Epidermal melanocyte (primary cell): ENCODE measurements around the genes MT3 and POLR2C.

DNA sequence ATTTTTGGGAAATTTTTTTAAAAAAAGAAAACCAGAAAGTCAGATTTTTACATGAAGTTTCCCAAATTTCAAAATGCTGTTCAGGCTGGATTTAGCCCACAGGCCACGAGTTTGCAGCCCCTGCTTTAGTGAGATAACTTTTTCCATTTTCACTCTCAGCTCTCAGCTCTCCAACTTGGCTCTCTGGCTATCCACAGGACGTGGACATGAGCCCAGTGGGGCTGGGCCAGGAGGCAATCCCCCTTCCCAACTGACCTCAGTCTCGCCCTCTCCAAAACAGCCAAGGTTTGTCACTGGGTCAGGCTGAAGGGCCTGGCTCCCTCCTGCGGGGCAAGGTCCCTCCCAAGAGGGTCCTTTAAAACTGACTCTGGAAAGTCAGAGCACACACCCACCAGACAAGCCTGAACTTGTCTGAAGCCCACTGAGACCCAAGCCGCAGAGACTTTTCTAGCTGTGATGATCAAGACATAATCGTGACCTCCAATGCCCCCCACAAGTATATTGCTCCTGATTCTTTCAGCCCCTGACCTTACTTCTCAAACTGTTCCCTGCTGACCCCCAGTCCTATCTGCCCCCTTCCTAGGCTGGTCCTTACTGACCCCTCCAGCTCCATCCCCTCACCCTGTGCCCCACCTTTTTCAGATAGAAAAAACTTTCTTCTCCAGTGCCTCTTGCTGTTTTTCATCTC is 1.7 kb upstream of the MMP2 start:
- RRBS, result no CpG with 5 or more reads among the region's 6 CpGs

DNA sequence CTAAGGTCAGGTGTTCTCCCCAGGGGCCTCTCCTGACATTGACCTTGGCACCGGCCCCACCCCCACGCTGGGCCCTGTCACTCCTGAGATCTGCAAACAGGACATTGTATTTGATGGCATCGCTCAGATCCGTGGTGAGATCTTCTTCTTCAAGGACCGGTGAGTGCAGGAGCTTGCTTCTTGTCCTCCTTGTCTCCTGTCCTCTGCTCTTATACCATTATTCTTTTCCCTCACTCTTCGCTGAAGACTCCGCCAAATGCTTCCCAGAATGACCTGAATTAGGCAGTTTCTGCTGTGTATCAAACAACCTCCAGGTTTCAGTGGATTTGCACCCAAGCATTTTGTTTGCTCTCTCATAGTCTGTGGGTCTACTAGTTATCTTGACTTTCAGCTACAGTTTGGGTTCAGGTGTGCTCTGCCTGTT is 14.1 kb downstream of the MMP2 start:
- RRBS, result no CpG with 5 or more reads among the region's 7 CpGs

DNA sequence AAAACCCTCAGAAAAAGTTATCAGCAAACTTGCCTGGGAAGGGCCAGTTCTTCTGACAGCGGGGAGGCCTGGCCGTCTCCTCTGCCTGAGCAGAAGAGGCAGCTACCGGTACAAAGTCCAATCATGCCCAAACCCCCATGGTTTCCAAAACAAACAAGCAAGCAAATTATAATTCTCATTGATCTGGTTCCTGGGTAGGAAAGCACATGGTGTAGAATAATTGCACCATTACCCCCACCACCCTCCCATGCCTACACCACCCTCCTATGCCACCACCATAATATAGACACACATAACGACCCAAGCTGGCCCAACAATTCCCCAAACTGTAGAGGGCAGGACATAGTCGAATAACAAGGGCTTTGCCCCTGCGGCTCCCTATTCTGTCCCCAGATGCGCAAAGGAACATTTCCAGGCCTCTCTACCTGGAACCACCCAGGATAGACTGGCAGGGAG is 3.4 kb downstream of the CES5A start:
- RRBS, result no CpG with 5 or more reads among the region's 7 CpGs

GRCh38 chr16:56389003-56389462 is 36.3 kb downstream of the AMFR start:
- RRBS, result no CpG with 5 or more reads among the region's 8 CpGs

DNA sequence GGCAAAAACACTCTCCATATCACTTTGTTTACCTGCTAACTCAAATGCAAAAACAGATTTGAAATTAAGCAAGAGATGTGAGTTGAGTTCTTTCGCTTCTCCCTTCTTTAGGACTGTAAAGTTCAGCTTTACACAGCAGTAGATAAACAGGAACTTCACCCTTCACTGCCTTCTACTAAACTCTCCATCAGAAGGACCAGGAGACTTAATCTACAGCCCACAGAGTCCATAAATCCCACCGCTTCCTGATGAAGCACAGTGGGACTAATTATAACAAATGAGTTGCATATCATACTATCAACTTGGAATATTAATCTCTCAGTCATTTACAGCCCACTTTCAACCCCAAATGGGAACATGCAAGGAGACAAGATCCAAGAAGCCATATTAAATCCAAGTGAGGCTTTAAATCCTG is 1.7 kb downstream of the AMFR start:
- RRBS, result no CpG with 5 or more reads among the region's 2 CpGs

GRCh38 chr16:56588920-56589843 is at the start of gene MT3:
MT3 (plus strand) TSS chr16:56589528.
- RRBS, result 6% methylated on average over 7 of the region's 82 CpGs

- RRBS, result no CpG with 5 or more reads among the region's 6 CpGs
These were observed 9.8 kb downstream of the MT1X start for GRCh38 chr16:56691944-56692509.

GRCh38 chr16:56833300-56833808 is 31.7 kb upstream of the SLC12A3 start:
- RRBS, result no CpG with 5 or more reads among the region's 7 CpGs

GRCh38 chr16:56916886-56917541 is 14.9 kb upstream of the HERPUD1 start:
- RRBS, result no CpG with 5 or more reads among the region's 5 CpGs

DNA sequence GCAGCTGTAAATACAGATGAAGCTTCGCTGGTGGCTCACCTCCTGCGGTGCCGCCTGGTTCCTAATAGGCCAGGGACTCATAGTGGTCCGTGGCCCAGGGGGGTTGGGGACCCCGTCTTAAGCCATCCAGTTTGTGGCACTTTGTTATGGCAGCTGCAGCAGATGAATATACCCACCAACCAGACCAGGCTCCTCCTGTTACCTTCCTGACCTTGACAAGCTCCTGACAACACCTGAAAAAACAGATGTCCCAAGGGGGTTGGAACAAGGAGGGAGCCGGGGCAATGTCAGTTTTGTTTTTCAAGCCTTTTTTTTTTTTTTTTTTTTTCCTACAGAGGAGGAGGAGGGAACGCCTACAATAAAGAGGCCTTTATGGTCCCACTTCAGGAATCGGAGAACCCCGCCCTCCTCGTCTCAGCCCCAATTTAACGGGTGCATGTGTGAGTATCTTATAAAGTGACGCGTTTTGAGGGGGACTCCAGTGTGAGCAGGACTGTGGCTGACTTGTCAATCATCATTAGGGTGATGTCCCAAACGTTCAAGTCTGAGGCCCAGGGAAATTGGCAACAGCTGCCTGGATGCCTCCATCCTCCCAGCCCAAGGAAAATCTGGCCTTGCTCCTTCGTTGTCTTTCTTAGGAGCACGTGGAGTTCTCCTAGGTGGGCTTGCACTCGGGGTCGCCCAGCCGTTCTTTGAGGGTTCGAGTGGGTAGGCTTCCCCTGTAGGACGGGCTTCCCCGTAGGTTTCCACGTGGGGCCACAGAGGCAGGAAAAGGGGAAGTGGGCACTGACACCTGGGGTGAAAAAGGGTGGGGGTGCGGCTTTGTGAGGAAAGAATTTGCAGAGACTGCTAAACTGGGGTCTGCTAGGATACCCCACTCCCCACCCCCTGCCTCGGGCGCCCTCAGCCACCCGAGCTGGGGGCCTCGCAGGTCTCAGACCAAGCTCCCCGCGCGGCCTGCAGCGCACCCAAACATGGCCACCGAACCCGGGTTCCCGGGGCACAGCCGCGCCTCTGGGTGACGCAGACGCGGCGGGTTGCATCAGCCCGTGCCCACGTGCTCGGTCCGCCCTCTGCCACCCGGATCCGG is 668 bp upstream of the HERPUD1 start:
- RRBS, result 2% methylated on average over 11 of the region's 47 CpGs

DNA sequence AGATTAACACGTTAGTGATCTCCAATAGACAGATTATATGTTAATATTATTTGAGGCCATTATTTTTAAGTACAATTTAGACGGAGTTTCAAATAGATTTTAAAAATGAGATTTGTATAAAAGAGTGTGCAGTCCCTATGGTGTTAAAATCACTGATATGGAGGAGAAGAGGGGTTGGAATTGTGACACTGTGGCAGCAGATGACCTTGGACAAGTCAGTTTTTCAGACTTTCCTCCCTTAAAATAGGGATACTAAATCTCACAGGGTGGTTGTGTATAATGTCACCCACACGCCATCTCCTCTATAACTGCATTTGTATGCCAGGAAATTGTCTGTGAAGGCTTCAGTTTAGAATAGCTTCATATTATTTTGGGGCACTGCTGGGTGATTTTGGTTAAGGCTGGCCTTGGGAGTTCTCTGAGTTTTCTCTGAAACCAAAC is 2.2 kb downstream of the HERPUD1 start:
- RRBS, result no CpG with 5 or more reads among the region's 3 CpGs

- RRBS, result no CpG with 5 or more reads among the region's 13 CpGs
These were observed 5.9 kb upstream of the NLRC5 start for GRCh38 chr16:56983269-56983955.

DNA sequence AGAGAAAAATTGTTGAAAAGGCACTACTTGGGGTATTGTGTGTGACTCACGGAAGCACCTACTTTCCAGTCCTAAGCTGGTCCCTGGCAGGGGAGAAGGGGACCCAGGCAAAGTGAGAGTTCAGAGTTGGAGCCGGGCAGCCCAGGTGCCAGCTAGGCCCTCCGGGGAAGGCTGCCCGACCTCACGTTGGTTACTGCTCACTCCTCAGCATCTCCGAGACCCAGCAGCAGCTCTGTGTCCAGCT is 26.1 kb upstream of the CPNE2 start:
- RRBS, result no CpG with 5 or more reads among the region's 6 CpGs

DNA sequence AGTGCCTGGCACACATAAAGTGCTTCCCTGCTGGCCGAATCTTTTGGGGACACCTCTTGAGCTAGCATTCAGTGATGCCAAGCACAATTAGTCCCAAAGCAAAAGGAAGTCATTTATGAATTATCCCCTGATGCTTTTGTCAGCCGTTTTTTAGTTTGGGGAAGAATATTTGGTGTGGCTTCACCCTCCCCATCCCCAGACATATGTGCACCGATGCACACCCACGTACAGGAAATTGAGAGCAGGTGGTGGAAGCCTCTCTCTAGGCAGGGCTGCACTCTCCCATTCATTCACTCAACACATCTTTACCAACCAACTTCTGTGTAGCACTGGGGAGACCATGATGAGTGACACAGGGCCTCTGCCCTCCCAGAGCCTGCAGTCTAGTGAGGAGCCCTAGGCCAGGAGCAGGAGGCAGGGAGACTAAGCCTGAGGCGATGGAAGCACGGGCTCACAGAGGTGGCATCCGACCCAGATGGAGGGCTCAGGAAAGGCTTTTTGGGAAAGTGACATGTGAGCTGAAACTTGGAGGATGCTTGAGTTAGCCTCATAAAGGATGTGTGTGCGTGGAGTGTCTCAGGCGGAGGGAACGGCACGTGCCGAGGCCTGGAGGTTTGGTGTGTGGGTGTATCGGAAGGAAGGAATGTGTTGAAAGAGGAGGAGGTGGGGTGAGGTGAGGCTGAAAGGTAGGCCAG is 43.9 kb downstream of the PSME3IP1 start:
- RRBS, result no CpG with 5 or more reads among the region's 13 CpGs

DNA sequence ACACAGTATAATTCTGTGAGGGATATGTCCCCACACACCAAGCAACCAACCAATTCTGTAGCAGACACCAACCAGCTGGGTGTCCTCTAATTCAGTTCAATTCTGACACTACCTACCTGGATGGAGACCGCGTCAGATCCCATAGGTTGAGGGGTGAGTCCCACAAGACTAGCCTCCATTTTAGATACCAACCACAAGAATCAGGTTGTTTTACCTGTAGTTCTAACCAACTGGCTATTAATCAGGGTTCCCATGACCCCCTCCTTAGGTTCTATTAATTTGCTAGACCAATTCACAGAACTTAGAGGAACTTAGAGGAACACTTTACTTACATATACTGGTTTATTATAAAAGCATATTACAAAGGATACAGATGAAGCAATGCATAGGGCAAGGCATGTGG is 4.4 kb downstream of the PSME3IP1 start:
- RRBS, result no CpG with 5 or more reads among the region's 2 CpGs

- RRBS, result no CpG with 5 or more reads among the region's 19 CpGs
These were observed 1.1 kb downstream of the RSPRY1 start for GRCh38 chr16:57187093-57187865.

DNA sequence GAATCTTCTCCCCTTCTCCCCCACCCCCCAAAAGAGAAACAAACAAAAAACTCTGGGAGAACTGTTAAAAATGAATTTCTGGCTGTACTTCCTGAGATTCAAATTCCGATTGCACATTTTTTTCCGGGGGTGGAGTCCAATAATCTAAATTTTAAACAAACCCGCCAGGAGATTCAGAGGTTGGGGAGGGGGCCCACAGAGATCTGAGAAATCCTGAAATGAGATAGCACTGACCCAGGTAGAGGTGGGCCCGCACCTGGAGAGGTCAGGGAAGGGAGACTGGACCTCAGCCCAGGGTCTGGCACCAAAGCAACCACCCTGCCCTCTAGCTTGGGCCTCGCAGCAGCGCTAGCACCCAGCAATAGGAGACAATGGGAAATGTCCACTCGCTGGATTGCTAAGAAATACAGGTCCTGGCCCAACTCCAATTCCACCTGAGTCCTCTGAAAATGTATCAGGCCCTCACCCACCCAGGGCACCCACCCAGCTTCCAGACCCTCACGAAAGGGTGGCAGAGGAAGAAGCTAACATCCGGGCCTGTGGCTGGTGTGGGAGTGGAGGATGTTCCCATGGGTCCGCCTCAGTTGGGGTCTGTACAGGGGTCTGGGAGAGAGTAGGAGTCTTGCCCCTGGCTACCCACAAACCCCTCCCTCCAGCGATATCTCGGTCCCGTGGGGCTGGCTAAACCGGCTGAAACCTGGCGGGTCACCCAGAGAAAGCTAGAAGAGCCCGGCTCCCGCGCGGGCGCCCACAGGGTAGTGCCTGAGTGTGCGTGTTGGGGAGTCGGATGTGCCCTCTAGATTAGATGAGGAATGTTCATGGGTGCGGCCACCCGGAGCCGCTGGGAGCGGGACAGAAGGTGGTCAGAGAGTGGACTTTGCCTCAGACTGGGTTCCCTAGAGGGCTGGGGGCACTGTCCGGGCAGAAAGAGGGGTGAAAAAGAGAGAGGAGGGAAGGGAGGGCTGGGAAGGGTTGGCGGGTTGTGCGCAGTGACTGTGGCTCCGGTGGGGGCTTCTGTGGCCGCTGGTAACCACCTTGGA is 1.1 kb downstream of the PLLP start:
- RRBS, result 64% methylated on average over 14 of the region's 31 CpGs

DNA sequence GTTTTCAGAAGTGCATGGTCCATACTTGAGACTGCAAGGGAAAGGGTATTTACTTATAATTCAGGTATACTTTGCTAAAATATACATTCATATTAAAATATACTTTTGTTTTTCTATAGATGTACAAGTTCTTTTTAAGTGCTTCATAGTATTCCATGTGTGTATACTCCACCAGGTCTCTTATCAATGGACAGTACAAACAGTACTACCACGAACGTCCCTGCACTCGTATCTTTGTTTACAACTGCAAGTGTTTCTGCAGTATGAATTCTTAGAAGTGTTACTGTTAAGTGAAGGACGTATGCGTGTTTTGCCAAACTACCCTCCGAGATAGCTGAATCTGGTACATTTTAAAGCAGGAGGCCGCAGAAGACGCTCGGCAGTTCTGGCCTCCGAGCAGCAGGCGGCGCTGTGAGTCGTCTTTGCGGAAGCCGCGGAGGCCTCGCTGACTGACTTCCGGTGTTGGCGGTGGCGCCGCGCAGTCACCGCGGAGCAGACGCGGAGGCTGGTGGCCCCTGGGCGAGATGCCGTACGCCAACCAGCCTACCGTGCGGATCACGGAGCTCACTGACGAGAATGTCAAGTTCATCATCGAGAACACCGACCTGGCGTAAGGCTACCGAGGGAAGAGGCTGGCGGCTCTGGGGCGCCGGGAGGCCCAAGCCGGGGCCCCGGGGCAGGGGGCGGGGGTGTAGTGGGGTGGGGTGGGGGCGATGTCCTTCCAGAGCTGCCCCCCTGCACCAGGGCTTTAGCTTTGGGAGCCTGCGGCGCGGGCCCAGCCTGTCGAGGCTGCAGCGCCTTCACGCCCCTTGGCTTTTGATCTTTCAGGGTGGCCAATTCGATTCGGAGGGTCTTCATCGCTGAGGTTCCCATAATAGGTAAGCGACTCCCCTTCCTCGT is at the start of gene POLR2C:
TSS of gene POLR2C (plus strand) at position 479 of the 900 bp plus-strand sequence.
- RRBS, result no CpG with 5 or more reads among the region's 55 CpGs

DNA sequence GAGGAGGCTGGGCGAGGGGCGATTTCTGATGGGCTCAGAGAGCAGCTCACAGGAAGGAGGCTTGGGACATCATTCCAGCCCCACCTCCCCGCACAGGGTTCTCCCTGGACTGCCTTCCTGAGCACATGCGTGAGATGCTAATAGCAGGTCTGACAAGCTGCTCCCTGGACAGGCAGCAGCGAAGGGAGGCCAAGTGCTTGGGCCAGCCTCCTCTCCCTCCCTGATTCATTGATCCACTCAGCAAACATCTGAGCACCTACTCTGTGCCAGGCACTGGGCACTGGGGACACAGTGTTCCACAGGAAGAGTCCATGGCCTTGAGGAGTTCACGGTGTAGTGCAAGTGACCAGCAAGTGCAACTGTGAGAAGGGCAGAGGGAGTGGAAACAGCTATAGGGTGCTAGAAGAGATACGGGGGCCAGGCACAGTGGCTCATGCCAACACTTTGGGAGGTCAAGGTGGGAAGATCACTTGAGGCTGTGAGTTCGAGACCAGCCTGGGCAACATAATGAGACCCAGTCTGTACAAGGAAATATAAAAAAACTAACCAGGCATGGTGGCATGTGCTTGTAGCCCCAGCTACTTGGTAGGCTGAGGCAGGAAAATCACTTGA is 14.6 kb upstream of the DOK4 start:
- RRBS, result no CpG with 5 or more reads among the region's 8 CpGs

GRCh38 chr16:57537411-57537996 is 1.1 kb upstream of the CCDC102A start:
- RRBS, result no CpG with 5 or more reads among the region's 11 CpGs